GM12891 (cell line): ENCODE measurements around a stretch of chr4.

DNA sequence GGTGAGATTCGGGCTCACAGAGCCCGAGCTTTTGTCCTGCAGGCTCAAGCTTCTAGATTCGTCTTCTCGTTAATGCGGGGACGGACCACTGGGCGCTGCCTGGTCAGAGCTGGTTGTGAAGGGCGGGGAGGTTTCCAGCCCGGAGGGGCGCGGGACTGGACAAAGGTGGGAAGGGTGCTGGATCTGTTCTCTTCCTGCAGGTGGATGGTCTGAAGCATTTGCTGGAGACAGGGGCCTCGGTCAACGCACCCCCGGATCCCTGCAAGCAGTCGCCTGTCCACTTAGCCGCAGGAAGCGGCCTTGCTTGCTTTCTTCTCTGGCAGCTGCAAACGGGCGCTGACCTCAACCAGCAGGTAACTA, 289 bp downstream of the ANKRD37 start:
- RRBS: no CpG with 5 or more reads among the region's 19 CpGs

DNA sequence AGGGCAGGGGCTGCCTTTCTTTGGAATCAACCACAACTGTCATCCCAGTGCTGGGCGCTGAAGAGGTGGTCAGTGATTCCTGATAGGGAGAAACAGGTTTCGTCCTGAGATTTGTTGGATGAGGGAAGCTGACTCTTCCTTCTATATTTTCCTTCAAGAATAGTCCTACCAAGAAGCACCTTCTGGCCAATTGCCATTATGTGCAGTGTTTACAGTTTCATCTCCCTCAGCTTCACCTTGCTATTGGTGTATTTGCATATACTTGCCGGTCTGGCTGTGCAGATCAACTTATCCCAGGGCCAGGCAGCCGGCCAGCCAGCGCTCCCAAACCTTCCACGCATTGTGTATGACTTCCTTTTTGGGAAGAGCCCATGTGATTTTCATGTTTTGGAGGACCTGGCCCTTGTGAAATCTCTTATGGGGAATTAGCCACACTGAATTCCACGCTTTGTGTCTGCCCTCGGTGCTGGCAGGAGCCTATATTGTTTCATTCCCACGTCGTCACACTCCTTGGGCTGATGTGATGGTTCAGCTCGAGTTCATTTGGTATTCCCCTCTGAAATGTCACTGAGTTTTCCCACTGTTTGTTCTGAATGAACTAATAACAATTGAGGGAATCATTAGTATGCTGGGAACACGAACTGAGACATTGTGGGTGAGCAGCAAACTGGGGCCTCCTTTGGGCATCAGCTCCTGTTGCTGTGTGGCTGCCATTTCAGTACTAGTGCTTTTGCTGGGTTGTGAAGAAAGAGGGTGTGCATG, 5.9 kb upstream of the PDLIM3 start:
- RRBS: no CpG with 5 or more reads among the region's 12 CpGs

DNA sequence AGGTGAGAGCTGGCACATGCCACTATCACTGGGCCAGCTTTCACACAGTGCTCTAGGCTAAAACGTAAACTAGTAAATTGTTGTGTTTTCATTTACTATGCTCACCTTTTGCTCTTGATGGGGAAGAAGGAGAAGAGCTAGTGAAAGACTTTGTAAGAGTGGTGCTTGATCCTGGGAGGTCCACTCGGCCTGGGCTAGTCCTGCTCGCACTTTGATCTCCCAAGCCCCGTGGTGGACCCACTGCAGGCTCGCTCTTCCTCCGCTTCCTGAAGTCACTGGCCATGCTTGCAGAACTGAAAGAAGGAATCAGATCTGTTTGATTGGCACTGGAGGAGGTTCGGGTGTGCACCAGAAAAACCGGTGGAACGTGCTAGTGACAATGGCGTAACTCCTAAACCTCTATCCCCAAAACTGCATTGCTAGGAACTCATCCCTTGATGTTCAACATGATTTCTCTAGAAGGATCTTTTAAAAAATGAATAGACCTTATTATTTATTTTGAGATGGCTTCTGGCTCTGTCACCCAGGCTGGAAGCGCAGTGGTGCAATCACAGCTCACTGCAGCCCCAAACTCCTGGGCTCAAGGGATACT, 91.5 kb upstream of the PDLIM3 start:
- RRBS: no CpG with 5 or more reads among the region's 11 CpGs

- RRBS: no CpG with 5 or more reads among the region's 7 CpGs
These were observed 118.9 kb downstream of the SORBS2 start for GRCh38 chr4:185693080-185693424.

DNA sequence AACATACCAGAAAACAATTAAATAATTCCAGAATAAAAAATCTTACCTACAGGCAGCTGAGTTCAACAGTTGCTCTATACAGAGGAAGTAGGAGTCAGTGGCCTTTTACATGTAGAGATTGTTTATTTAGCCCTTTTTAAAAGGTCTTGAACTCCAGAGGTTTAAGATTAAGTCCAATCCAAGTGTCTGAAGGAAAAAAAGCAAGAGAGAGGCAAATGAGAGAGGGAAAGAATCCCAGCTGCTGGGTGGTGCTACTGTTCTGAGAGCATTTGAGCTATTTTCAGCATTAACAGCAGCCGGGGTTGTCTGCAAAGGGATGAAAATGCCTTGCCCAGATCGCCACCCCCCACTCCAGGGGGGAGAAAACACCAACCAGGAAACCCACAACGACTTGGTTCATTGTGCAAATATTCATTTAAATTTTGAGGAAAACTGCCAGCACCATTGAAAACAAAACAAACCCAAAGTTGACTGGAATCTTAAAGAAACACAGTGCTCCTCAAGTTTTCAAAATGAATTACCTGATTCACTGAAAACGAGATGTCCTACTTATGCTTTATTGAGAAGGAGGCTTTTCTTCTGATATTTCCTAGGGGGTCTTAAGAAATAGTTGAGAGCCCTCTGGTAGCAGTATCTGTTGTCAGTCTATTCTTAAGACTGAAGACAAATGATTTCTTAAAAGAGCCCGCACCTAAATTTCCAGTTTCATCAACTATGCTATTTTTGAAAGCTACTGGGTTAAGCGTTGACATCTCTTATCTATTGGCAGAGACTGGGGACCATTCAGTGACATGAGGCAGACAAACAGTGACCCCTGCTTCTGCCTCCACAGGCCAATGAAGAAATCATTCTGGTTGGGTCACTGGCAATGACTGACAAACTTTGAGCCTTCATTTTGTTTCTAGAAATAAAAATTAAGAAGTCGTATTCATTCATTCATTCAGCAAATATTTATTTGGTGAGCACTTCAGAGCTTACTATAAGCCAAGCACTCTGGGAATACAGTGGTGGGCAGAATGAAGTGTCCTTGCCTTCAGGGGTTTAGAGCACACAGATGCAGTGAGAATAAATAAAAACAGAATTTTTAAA, 36.5 kb downstream of the SORBS2 start:
- RRBS: no CpG with 5 or more reads among the region's 7 CpGs

DNA sequence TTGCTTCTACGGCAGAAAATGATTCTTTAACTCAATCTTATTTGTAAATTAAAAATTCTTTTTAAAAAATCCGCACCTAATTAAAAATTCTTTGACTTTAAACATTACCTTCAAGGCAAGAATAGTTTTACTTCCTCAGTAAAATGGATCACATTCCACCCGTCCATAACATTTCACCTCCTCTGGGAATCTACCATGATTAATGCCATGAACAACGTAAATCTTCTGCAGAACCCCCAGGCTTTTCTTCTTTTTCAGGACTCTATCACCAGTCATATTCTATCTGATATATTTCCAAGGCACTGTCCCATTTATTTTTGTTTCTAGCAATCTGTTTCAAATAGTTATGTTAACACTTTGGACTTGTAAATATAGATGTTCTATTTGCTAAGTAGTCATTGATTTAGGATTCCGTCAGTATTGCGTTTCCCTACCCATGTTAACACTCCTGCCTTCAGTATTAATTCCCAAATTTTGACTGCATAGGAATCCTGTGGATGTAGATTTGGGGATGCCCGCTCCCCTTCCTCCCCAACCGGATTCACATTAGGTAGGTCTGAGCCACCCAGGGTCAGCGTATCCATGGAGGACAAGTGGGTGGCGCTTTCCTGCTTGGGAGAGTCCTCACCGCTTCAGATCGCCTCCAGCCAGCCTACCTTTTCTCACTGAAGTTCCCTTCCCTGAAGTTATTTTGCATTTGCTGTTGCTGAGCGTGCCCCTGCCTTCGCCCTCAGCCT, 1.0 kb upstream of the SORBS2 start:
- RRBS: no CpG with 5 or more reads among the region's 14 CpGs

GRCh38 chr4:185830451-185831146, 18.6 kb upstream of the SORBS2 start:
- RRBS: no CpG with 5 or more reads among the region's 8 CpGs

DNA sequence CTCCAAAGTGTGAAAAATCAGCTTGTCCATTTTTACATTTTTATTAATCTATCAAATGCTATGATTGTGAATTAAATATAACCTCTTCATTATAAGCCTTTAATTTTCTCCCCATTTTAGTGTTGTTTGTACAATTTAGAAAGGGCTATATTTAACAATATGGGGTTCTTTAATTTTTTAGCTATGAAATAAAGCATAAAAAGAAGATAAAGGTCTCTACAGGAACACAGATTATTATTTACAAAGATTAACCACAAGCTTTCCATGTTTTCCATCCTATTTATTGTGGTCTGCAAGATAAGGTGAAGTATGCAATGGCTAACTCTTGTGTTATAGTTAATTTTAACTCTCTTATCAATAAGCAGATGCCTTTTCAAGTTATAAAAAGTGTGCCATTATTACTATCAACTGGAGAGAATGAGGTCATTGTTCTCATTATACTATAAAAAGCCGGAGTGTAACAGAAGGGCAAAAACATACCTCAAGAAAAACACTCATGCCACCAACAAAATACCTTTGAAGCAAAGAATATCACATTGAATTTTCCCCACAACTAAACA, 51.8 kb upstream of the SORBS2 start:
- RRBS: no CpG with 5 or more reads among the region's 1 CpG

DNA sequence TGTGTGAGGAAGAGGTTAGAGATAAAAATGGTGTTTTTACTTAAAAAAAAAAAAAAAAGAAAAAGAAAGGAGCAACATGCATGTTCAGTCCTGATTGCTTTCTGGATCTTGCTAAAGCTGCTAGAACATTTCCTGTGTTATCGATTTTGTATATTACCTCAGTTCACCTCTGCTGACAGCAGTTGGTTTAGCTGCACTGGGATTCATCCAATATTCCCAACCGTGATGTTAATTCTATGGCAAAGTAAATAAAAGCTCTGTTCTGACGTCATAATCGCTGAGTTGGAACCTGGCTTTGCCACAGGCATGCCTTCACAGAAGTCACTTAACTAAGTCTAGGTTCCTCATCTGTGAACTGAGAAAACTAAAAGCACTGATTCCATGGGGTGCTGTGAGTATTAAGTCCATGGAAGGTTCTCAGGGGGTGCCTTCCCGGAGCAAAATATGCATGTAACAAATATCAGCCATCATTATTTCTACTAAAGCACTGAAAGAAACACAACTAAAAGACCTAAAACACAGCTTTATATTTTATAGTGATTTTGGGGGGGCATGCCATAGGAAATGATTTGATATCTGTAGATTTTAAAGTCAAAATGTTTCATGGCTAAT, 90.8 kb upstream of the SORBS2 start:
- RRBS: no CpG with 5 or more reads among the region's 5 CpGs

- RRBS: no CpG with 5 or more reads among the region's 4 CpGs
These were observed 674 bp downstream of the TLR3 start for GRCh38 chr4:186069666-186069994.

GRCh38 chr4:186074126-186074663, 5.2 kb downstream of the TLR3 start:
- RRBS: no CpG with 5 or more reads among the region's 7 CpGs

DNA sequence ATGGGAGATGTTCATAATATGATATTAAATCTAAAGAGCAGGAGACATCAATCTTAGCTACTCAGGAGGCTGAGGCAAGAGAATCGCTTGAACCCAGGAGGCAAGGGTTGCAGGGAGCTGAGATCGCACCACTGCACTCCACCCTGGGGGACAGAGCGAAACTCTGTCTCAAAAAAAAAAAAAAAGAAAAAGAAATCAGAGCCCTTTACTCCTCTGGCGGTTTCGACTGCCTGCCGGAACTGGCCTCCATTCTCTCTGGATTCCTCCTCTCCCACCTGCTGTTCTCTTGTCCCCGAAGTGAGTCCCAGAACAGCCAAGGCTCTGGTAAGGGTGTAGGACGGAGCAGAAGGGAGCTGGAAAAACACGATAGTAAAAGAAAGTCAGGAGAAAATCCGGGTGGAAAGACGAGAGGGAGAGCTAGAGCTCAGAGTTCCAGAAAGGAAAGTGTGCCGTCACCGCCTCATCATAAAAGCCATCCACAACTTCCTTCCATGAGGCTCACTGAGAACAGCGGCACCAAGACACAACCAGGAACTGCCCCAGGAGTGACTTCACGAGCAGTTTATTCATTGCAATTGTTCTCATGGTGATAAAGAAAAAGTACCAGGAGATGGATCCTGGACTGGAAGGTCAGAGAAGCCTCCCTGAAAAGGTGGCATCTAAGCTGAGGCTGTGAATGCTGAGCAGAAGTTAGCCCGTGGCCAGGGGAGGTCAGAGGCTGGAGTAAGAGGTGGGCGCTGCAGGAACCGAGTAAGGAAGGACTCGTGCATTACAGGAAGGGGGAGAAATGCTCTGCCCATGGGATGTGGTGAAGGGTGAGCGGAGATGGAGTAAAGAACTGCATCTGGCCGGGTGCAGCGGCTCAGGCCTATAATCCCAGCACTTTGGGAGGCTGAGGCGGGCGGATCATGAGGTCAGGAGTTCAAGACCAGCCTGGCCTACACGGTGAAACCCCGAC, 12.4 kb downstream of the TLR3 start:
- RRBS: no CpG with 5 or more reads among the region's 26 CpGs

GRCh38 chr4:186160982-186161625, 30.3 kb upstream of the CYP4V2 start:
- RRBS: no CpG with 5 or more reads among the region's 7 CpGs

- RRBS: no CpG with 5 or more reads among the region's 5 CpGs
These were observed 23.8 kb upstream of the CYP4V2 start for GRCh38 chr4:186167647-186167957.

DNA sequence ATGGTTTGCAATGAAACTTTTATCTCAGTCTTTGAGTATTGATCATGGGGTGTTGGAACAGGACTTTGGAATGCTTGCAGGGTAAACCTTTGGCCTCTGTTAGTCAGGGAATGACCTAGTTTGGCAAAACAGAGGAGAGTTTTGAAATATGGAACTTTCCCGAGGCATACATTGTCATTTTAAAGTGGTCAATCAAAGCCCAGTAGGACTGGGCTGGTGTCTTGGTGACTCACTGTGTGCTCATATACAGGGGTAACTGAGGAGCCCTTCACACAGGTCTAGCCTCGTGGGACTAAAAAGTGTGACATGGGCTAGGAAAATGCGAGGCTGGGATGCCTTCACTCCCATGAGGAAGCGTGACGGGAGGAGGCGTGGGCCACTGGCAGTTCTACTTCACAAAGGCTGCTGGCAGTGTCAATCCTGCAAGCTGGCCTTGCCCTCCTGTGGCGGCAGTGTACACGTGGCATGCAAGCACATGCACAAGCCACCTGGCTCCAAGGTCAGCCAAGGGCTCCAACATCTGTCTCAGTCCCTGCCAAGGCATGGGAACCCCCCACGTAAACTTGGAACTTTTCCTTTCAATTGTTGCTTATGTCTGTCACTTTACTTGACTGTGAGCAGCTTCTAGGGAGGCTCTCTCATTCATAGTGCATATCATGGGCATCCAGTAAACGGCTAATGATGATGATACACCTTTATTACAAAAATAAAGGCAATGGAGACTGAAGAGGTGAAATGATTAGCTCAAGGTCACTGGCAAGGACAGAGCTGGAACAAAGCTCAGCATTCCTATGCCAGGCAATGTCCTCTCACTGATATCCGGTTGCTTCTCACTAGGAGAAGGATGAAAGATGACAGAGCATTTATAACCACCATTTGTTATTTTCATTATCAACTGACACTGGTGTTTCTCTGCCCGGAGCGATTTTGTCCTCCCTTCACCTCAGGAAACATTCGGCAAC, 5.1 kb upstream of the F11 start:
- RRBS: no CpG with 5 or more reads among the region's 14 CpGs

DNA sequence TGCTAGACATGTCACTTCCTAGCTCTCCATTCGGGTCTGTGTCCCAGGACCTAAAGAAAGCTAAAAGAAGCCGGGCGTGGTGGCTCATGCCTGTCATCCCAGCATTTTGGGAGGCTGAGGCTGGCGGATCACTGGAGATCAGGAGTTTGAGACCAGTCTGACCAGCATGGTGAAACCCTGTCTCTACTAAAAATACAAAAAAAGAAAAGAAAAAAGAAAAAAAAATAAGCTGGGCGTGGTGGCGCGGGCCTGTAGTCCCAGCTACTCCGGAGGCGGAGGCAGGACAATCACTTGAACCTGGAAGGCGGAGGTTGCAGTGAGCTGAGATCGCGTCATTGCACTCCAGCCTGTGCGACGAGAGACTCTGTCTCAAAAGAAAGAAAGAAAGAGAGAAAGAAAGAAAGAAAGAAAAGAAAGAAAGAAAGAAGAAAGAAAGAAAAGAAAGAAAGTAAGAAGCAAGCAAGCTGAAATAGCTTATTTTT, 806 bp upstream of the F11 start:
- RRBS: no CpG with 5 or more reads among the region's 14 CpGs

DNA sequence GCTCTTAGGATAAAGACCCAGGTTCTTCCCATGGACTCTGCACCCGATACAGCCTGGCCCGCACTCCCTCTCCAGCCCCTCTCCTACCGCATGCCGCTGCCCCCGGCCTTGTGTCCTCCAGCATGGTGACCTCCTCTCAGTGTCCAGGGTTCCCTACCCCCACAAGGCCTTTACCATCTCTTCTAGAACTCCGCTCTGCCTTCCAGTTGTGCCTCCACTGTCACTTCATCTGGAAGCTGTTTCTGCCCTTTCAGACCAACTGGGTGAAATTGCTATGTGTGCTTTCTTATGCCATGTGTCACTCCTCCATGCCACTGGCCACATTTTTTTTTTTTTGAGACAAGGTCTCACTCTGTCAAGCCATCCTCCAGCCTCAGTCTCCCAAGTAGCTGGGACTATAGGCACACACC, 84.6 kb downstream of the F11 start:
- RRBS: no CpG with 5 or more reads among the region's 6 CpGs

DNA sequence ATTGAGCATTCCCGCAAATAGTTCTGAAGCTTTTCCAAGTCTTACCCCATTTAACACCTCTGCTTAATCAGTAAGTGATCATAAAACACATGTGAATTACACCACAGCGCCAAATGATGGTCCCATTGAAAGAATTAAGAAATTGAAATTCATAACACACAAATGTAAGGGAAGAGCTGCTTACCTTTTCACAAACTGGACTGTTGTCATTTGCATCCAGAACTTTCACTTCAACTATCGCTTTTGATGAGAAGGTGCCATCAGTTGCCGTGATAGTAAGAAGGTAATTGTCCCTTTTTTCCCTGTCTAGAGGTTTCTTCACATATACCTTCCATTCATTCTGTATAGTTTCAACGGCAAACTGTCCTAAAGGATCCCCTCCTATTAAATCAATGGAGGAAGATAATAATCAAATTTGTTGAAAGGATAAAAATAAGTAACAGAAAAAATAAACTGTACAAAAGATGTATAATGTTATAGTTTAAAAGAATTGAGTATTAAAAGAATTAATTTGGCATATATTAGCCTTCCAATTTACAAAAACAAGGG, 61.5 kb upstream of the MTNR1A start:
- RRBS: no CpG with 5 or more reads among the region's 5 CpGs

DNA sequence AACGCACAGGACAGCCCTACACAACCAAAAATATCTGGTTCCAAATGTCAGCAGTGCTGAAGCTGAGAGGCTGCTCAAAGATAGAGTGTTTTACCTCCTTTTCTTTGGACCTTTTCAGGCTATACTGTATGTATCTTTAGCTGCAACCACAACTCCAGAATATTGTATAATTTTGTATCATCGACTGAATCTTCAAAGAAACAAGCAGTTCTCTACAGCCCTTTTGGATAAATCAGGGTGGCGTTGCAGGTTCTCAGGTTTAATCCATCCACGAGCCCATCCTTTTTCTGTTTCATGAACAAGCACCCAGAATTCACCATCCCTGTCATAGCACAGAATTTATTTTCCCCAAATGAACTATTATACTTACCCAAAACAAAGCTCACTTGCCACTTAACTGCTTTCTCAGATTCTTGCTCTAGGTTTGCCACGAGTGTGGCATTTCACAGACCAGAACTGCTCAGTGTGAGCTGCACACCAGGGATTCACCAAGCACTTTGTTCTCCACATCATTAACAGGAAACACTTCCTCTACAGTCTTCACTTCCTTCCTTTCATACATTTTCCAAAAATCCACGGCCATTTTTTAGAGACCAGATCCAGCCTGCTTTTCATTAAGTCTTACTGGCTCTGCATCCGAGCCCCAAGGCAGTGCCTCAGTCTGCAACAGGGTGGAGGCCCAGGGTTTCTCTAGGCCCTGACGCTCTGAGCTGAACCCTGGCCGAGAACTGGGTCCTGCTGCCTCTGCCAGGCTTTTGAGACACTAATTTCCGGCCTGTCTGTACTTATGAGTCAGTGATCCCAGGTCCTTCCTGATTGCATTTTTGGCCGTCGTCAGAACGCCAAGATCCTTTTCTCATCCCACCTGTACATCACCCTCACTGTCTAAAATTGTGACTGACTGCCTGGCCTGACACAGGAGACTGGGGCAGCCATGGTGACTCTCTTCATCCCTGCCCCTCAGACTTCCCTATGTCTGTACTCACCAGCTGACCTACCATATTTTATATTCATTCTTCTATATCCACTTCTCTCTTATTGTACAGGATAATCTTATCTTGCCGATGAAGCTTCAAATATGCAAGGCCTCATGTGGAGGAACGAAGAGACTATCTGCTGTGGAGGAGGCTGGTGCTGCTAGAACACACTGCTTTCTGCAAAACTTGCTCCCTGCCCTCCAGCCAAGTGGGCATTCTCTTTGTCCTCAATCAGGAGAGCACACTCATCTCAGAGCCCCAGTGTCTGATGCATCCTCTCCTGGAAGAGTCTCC, 67.6 kb upstream of the MTNR1A start:
- RRBS: no CpG with 5 or more reads among the region's 15 CpGs

DNA sequence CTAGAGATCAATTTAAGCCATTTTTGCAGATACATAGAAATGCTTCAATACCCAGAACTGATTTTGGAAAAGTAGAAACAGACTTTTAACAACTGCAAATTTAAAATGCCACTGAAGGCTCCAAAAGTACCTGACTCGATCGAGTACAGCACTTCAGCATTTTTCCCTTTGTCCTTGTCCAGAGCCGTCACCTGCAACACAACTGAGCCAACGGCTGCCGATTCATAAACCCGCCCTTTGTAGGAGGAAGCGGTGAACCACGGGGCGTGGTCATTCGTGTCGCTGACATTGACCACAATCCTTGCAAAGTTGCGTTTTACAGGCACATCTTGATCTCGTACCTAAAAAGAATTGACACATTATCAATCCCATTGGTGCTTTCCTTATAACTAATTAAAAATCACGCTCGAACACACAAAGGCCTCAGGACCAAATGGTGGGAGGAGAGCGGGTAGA, 72.7 kb upstream of the MTNR1A start:
- RRBS: no CpG with 5 or more reads among the region's 16 CpGs